HepG2 (cell line): ENCODE measurements around the gene KCNJ16.

DNA sequence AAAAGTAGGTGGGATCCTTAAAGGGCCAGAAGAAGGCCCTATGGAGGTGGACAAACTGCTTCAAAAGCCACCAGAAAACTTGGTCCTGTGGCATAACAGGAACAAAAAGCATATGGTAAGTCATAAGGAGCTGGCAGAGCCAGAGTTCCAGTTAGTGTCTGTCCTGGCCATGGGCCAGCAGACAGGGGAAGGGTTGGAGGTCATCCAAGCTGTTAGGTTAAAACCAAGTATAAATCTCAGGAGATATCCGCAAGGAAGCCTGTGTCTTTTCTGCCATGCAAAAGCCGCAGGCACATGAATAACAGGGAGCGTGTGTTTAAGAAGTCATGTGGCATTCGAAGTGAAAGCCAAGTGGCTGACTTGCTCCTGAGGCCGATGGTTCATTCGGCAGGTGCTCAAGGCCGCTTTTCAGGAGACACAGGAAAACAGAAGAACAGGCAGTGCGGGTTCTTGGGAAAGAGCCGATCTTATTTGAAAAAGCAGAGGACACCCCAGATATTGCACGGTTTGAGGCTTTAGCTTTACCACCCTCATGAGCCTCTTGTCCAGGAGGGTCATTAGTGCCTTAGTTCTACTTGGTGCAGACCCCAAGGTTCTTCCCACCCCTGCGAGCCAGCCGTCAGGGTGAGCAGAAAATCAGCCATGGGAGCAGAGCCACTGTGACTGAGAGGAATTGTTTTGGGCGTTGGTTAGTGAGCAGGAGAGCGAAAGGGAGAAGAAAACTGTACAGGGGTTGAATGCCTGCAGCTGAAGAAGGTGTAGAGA, 20.2 kb upstream of the PRKAR1A start:
- RRBS, 2 experiments: no CpG with 5 or more reads among the region's 14 CpGs
CAGE:
- cytosol, long polyA minus RNA: no peak
- cytosol, long polyA plus RNA: no peak
- long polyA plus RNA: no peak
- nucleus, long polyA minus RNA: no peak
- nucleus, long polyA plus RNA: no peak

DNA sequence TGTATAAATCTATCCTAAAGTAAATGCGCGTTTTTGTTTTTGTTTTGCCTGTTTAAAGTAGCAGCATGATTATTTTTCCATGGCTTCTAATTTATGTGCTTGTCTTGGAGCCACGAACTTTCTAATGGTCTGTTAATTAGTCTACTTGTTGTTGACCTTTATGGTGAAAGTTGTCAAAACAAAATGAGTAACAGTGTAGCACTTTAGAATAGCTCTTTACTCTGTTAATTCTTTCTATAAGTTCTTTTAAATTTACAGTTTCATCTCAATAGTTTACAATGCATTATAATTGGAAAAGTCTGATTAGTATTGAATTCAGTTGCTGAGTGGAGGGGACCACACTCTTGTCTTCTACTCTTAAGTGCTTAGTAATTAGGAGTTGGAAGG, 1.8 kb downstream of the PRKAR1A start:
- RRBS, 2 experiments: no CpG with 5 or more reads among the region's 3 CpGs
CAGE:
- cytosol, long polyA minus RNA: no peak
- cytosol, long polyA plus RNA: no peak
- long polyA plus RNA: no peak
- nucleus, long polyA minus RNA: no peak
- nucleus, long polyA plus RNA: no peak

DNA sequence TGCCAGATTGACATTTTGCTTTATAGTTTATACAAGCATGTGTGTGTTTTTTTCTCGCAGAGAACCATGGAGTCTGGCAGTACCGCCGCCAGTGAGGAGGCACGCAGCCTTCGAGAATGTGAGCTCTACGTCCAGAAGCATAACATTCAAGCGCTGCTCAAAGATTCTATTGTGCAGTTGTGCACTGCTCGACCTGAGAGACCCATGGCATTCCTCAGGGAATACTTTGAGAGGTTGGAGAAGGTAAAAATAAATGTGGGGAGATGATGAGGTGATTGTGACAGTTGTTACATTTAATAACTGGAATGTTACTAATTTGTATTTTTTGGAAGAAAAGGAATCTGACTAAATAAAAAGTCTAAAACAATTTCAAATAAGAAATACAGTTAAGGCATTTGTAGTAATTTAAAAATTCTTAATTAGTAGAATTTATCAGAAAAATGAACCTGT, 3.1 kb downstream of the PRKAR1A start:
- RRBS, 2 experiments: no CpG with 5 or more reads among the region's 8 CpGs
CAGE:
- cytosol, long polyA minus RNA: no peak
- cytosol, long polyA plus RNA: no peak
- long polyA plus RNA: no peak
- nucleus, long polyA minus RNA: no peak
- nucleus, long polyA plus RNA: no peak

GRCh38 chr17:68542873-68543138, 30.6 kb downstream of the PRKAR1A start:
- RRBS, 2 experiments: no CpG with 5 or more reads among the region's 4 CpGs
CAGE:
- cytosol, long polyA minus RNA: no peak
- cytosol, long polyA plus RNA: no peak
- long polyA plus RNA: no peak
- nucleus, long polyA minus RNA: no peak
- nucleus, long polyA plus RNA: no peak

DNA sequence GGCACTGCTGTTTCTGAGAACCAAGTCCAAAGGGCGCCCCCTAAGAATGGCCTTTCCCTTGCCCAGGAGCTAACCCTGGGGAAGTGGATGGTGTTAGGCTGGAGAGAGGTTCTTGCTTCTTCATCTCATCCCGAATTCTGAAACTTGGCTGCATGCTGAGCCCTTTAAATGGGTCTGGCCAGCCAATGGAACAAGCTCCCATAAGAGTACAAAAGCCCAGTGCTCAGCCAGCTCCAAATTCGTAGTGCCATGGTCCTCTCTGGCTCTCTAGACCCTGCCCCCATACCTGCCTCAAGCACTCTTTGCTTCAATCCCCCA, 25.3 kb downstream of the FAM20A start:
- RRBS, 2 experiments: no CpG with 5 or more reads among the region's 3 CpGs
CAGE:
- cytosol, long polyA minus RNA: no peak
- cytosol, long polyA plus RNA: no peak
- long polyA plus RNA: no peak
- nucleus, long polyA minus RNA: no peak
- nucleus, long polyA plus RNA: no peak

GRCh38 chr17:68598424-68599013, 2.6 kb downstream of the FAM20A start:
- RRBS, 2 experiments: no CpG with 5 or more reads among the region's 6 CpGs
CAGE:
- cytosol, long polyA minus RNA: no peak
- cytosol, long polyA plus RNA: no peak
- long polyA plus RNA: no peak
- nucleus, long polyA minus RNA: no peak
- nucleus, long polyA plus RNA: no peak

DNA sequence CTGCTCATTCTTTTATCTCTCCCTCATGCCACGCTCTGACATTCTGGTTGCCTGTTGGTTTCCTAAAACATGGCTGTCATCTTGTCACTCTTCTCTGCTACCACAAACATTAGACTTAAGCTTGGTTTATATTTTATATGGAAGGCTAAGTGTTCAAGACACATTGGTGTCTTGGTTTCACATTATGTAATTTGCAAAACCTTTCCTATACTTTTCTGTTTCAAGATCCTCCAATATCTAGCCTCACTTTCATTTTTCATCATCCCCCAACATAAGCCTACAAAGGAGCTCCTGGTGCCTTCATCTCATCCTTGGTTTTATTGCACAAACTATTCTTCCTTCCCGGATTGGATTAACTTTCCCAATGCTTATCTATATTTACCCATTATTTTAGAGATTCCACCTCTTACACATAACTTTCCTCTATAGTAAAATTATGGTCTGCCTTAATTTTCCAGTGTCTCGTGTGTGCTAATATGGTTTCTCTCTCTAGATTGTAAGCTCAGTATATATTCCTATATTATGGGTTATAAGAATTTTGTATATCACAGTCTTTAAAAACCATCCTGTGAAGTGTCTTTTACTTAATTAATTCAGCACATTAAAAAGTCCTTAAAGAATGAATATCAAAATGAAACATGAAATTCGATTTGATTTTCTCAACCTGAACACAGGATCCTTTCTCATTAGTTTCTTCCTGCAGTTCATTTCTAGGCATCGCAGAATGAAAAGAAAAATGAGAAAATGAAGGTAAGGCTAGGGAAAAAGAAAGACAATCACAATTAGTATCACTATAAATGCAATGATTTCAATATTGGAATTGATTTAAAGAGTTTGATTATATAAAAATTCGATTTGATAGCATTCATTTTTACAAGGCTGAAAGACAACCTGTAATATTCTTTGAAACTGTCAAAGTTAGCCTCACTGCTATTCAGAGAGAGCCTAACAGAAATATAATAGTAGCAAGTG, 36.6 kb upstream of the ABCA8 start:
- RRBS, 2 experiments: no CpG with 5 or more reads among the region's 6 CpGs
CAGE:
- cytosol, long polyA minus RNA: no peak
- cytosol, long polyA plus RNA: no peak
- long polyA plus RNA: no peak
- nucleus, long polyA minus RNA: no peak
- nucleus, long polyA plus RNA: no peak

DNA sequence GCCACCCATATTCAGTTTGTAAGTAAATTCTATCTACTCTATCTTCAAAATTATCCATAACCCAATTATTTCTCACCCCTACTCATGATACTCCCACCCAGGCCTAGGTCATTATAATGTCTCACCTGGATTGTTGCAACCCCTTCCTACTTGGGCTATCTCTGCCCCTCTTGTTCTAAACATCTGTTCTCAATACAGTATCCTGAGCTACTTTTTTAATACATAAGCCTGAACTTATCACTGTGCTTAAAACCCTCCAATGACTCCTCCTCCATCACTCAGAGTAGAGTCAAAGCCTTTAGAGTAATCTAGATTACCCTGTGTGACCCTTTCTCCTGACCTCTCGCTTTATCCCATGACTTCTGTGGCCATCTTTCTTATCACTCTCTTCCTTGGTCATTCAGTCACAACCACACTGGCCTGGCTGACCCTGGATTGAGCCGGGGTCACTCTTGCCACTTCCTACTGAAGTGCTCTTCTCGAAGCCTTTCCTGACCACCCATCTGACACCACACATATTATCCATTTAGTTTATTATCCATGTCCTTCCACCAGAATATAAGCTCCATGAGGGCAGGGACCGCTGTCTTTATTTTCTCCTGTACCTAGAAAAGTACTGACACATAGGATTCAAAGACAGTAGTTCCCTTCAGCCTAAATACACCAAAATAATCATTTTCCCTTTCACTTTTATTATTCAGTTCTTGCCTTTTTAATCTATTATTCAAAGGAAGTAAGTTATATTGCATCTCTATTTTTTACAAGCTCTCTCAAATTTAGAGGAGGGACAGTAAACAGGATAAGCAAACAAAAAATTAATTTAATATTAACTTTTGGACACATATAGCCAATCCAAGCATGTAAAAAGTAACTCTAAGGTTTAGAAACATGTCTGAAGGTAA, 28.0 kb upstream of the ABCA9 start:
- RRBS, 2 experiments: no CpG with 5 or more reads among the region's 4 CpGs
CAGE:
- cytosol, long polyA minus RNA: no peak
- cytosol, long polyA plus RNA: no peak
- long polyA plus RNA: no peak
- nucleus, long polyA minus RNA: no peak
- nucleus, long polyA plus RNA: no peak

DNA sequence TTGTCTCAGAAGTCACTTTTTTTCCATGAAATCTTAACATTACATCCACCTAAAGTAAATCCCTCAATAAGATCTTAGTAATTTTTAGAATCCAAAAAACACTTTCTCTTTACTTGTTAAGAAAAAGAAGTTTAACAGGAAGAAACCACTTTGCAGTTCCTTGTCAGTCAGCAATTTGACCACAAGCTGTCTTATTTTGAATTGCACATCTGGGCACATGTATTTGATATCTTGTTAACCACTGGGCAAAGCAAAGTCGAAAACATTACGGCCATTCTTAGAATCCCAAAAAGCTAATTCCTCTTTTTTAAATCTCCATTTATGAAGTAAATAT, 1.1 kb downstream of the ABCA10 start:
- RRBS, 2 experiments: no CpG with 5 or more reads among the region's 2 CpGs
CAGE:
- cytosol, long polyA minus RNA: no peak
- cytosol, long polyA plus RNA: no peak
- long polyA plus RNA: no peak
- nucleus, long polyA minus RNA: no peak
- nucleus, long polyA plus RNA: no peak

GRCh38 chr17:69430481-69430928, 16.0 kb downstream of the MAP2K6 start:
- RRBS, 2 experiments: no CpG with 5 or more reads among the region's 4 CpGs
CAGE:
- cytosol, long polyA minus RNA: no peak
- cytosol, long polyA plus RNA: no peak
- long polyA plus RNA: no peak
- nucleus, long polyA minus RNA: no peak
- nucleus, long polyA plus RNA: no peak

- RRBS, 2 experiments: no CpG with 5 or more reads among the region's 11 CpGs
CAGE:
- cytosol, long polyA minus RNA: no peak
- cytosol, long polyA plus RNA: no peak
- long polyA plus RNA: no peak
- nucleus, long polyA minus RNA: no peak
- nucleus, long polyA plus RNA: no peak
Observed at GRCh38 chr17:70053378-70054226, 21.4 kb upstream of the KCNJ16 start.

DNA sequence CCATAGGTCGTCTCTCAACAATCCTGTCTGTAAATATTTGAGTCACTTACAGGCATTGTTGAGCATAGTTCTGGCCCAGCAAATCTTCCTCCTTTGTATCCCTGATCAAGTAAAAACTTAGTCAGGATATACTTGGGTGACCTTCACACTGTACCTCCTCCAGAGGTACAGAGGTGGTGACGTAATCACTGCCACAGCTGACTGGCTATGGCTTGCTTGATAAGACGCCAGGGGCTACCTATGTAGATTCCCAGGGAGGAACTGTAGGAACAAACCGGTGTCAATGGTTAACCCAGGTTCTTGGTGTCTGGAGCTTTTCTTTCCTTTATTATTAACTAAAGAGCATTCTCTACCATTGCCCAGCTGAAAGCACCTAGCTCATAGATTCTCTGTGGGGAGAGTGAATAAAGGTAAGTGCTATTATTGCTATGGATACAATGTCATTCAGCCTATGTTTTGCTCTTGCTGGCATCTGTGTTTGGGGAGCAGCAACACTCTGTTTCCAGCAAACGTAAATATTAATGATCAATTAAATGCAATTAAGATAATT, at the start of gene KCNJ16:
TSS of gene KCNJ16 (plus strand) at position 245 of the 550 bp plus-strand sequence.
- RRBS, 2 experiments: no CpG with 5 or more reads among the region's 5 CpGs
CAGE:
- cytosol, long polyA minus RNA: no peak
- cytosol, long polyA plus RNA: no peak
- long polyA plus RNA: no peak
- nucleus, long polyA minus RNA: no peak
- nucleus, long polyA plus RNA: no peak

- RRBS, 2 experiments: no CpG with 5 or more reads among the region's 4 CpGs
CAGE:
- cytosol, long polyA minus RNA: no peak
- cytosol, long polyA plus RNA: no peak
- long polyA plus RNA: no peak
- nucleus, long polyA minus RNA: no peak
- nucleus, long polyA plus RNA: no peak
Observed at GRCh38 chr17:70099027-70099858, 24.2 kb downstream of the KCNJ16 start.

DNA sequence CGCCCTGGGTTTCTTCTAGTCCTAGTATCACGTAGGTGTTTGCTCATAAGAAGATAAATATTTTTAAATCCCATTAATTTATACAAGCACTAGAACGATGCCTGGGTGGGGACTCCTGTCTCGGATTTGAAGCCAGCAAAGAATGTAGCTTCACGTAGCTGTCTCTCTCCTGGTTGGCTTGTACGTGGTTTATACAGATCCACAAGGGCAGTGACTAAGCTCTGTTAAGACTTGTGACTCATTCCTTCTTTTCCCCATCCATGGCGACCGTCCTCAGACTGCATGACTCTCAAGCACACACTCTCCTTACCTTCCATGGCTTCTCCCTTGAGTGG, 679.8 kb upstream of the SOX9 start:
- RRBS, 2 experiments: no CpG with 5 or more reads among the region's 8 CpGs
CAGE:
- cytosol, long polyA minus RNA: no peak
- cytosol, long polyA plus RNA: no peak
- long polyA plus RNA: no peak
- nucleus, long polyA minus RNA: no peak
- nucleus, long polyA plus RNA: no peak

DNA sequence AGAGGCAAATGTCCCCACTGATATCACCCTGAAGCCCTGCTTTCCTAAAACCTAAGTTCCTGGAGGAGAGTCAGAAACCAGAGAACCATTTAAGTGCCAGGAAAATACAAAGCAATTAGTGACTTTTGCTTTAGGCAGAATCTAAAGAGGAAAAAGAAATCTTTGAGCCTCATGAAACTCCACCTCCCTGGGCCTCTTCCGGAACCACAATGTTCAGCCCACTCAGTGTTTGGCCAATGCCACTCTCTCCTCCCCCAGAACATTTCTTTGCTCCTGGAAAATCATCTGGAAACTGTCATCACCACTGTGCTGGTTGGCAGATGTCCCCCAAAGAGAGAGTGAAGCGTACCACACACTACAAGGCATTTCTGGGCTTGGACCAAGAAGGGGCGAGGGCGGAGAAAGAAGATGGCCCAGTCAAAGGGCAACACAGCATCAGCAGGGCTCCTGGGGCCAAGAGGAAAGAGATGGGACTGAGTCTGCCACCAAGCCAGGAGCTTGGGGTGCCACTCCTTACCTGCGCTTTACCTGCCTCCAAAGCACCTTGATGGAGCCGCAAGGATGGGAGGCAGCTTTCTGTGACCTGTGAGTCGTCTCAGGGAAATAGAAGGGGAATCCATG, 7.0 kb upstream of the SOX9 start:
- RRBS, 2 experiments: no CpG with 5 or more reads among the region's 7 CpGs
CAGE:
- cytosol, long polyA minus RNA: no peak
- cytosol, long polyA plus RNA: no peak
- long polyA plus RNA: no peak
- nucleus, long polyA minus RNA: no peak
- nucleus, long polyA plus RNA: no peak

DNA sequence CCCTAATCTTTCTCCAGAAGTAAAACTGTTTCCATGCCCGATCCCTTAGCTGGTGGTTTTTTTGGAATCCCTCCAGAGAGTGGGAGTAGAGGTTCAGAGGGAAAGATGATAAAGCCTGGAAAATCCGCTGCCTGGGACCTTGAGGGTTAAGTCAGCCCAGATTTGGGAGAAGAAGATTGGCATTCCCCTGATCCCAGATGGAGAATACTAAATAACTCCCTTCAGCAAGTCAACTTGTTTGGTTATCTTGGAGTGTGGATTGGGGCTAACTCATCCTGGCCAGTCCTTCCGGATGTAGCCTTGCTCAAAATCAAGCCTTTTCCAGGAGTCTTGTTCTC, 71.4 kb downstream of the SOX9 start:
- RRBS, 2 experiments: no CpG with 5 or more reads among the region's 3 CpGs
CAGE:
- cytosol, long polyA minus RNA: no peak
- cytosol, long polyA plus RNA: no peak
- long polyA plus RNA: no peak
- nucleus, long polyA minus RNA: no peak
- nucleus, long polyA plus RNA: no peak

DNA sequence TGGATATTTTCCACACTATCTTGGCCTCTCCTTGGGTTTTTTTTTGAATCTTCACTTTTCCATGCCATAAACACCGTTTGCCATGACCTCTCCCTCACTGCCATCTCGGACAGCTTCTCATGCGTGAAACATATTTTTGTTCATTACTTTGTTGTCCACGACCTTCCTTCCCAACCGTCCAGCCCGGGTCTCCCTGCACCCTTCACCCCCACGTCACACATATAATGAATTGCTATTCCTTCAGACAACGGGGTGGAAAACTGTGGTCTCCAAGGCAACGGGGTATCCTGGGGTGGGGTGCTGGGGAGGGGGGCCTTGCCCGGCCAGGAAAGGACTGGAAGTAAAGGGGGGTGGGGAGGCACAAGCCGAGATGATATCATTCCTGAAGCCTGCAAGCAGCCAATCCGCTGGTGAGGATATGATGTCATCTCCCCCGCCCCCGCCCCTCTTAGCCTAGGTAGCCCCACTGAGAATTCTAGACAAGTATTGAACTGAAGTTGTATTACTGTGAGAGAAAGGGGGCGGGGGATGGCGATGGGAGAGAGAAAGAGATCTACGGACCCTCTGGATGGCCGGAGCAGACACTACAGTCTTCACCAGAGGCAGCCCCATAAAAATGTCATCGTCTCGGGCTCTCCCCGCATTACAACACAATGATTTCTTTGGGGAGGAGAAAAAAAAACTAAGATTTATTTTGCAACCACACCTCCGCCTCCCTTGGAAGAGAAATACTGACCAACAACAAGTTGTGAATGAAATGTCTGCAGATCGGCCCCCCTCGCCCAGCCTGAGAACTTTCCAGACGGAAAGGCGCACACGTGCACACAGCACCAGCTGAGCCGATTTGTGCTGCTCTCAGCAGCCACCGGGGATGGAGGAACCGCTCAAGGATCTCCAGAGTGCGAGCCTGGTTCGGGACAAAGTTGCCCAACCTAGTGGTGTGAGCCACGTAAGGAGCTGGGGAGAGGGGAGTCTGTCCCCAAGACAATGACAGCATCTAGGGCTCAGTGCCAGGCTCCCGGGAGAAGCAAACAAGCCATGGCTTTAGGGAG, 221.9 kb downstream of the SOX9 start:
- RRBS, 2 experiments: no CpG with 5 or more reads among the region's 34 CpGs
CAGE:
- cytosol, long polyA minus RNA: no peak
- cytosol, long polyA plus RNA: no peak
- long polyA plus RNA: no peak
- nucleus, long polyA minus RNA: no peak
- nucleus, long polyA plus RNA: no peak

DNA sequence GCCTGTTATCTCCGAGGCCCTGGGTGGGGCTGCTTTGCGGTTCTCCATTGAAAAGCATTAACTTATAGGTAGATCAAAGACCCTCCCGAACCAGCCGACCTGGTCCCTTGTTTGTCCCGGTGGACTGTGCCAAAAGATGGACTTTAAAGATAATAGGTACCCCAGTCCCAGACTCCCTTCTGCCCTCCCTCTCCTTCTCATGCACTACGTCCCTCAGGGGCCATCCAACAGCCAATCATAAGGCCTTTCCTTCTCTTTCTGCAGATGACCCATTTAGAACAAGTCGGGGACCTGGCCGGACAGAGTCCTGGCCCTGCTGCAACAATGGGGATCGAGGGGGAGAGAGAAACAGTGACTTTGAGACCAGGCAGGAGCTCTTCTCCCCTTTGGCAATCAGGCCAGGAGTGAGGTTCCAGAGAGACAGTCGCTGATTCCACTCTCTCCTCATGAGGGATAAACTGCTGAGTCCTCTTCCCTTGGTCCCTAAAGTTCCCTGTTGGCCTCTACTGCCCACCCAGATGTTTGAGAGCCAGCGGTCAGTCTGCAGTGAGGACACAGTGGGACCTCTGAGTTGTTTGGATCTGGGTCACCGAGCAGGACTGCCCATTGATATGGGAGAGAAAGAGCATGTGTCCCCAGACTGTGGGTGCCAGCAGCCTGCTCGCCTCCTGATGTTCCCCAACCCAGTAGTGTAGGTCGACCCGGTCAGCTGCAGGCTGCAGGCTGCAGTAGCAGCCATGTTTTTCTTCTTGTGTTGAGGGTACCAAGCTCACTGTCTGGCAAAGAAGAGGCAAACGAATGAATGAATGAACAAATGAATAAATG, 292.9 kb downstream of the SOX9 start:
- RRBS, 2 experiments: no CpG with 5 or more reads among the region's 16 CpGs
CAGE:
- cytosol, long polyA minus RNA: start-site peak on the plus strand centred at position 287 of the sequence, 32 bp wide, 55 reads
- cytosol, long polyA plus RNA: no peak
- long polyA plus RNA: no peak
- nucleus, long polyA minus RNA: no peak
- nucleus, long polyA plus RNA: no peak

DNA sequence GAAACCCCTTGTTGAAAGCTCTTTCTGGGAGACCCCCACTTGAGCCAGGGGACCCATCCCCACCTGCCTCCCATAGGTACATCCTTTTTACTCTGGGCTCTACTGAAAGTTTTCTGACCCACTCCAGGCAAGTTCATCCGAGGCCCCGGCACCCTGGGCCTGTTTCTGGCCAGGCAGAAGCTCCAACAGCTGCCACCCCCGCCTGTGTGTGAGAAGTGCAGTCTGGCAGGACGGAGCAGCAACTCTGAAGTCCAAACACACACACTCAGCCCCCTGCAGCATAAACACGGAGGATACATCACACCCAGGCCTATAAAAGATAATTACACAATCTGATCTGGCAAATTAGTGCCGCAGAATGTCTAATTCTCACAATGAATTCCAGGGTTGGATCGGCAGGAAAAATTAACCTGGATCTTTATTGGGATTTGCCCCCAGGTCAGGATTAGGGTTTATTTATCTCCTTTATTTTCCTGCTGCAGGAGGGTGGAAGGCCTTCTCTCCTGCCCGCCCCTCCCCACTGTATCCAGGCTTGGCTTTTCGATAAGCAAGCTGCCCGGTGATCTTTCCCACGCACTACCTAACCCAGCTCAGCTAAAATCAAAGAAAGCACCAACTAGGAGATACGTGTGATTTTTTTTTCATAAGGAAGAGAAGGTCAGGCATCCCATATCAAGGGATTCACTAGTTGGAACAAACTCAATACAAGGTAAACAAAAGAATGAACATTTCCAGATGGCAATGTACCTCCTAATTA, 311.4 kb downstream of the SOX9 start:
- RRBS, 2 experiments: no CpG with 5 or more reads among the region's 12 CpGs
CAGE:
- cytosol, long polyA minus RNA: no peak
- cytosol, long polyA plus RNA: no peak
- long polyA plus RNA: no peak
- nucleus, long polyA minus RNA: no peak
- nucleus, long polyA plus RNA: no peak

DNA sequence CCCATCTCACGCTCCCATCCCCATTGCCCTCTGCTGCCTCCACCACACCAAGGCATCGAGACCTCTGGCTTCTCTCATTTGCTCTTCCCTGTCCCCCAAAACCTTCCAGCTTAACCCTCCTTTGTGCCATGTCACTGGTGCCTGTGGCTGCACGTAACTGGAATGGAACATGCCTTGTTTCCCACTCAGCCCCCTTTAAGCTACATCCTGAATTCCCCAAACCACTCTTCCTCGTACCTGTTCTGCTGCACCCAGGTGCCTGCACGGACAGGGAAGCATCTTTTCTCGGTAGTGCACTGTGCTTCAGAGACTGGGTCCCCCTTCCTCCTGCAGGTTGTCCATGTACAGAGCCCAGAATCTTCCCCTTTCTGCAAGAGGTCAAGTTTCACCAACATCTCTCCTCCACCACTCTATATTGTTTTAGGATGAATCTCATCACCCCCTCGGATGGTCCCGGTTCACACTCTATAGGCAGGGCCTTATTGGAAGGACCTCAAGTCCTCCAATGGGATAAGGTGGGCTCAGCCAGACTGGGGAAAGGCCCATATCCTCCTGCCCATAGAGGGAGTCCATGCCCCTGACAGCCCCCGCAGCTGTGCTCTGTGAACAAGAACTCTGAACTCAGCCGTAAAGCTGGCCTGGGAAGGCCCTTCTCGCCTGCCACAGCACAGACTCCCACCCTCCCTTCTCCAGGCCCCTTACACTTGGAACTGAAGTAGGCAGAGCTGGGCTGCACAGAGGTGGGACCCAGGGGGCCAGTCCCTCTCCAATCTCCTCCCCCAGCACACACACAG, 453.6 kb downstream of the SOX9 start:
- RRBS, 2 experiments: no CpG with 5 or more reads among the region's 11 CpGs
CAGE:
- cytosol, long polyA minus RNA: no peak
- cytosol, long polyA plus RNA: no peak
- long polyA plus RNA: no peak
- nucleus, long polyA minus RNA: no peak
- nucleus, long polyA plus RNA: no peak